A549 (cell line): Measurements from ENCODE around the genes MUS81 and DRAP1.

GRCh38 chr11:65413238-65414089 lies 27.0 kb downstream of the FRMD8 start:
- PRO-cap = no peak
CAGE:
- cytosol, long polyA plus RNA = no peak
- long polyA plus RNA = no peak
- nucleus, long polyA plus RNA = no peak

- PRO-cap = no peak
CAGE:
- cytosol, long polyA plus RNA = no peak
- long polyA plus RNA = no peak
- nucleus, long polyA plus RNA = no peak
Observed at GRCh38 chr11:65428846-65429510, 42.5 kb downstream of the FRMD8 start.

DNA sequence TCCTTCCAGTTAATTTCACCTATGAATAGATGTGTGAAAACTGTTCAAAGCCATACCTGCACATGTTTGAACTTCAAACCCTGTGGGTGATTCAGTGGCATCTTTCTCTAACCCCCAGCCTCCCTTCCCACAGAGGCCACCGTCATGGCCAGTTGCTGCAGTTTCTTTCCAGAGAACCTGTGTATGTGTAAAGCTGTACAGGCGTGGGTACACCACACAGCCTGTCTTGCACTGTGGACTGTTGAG lies 49.9 kb downstream of the FRMD8 start:
- PRO-cap = no peak
CAGE:
- cytosol, long polyA plus RNA = no peak
- long polyA plus RNA = no peak
- nucleus, long polyA plus RNA = no peak

DNA sequence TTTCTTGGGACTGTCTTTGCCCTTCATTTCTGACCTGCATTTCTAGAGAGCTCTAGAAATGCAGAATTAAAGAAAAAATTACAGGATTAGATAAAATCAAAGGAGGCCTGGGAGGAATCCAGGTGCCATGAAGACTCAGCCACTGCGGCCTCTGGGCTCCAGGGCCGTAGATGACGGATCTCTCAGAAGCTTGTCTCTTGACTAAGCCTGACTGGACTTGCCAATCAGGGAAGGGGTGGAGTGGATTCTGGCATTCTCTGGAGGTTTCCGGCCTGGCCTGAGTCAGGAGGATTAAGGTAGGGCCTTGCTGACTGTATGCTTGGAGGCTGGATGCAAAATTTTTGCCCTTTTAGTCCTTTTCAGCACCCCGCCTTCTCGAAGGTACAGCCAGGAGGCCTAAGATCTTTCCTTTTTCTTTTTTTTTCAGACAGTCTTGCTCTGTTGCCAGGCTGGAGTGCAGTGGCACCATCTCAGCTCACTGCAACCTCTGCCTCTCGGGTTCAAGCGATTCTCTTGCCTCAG lies 31.0 kb upstream of the SCYL1 start:
- PRO-cap = no peak
CAGE:
- cytosol, long polyA plus RNA = no peak
- long polyA plus RNA = no peak
- nucleus, long polyA plus RNA = no peak

DNA sequence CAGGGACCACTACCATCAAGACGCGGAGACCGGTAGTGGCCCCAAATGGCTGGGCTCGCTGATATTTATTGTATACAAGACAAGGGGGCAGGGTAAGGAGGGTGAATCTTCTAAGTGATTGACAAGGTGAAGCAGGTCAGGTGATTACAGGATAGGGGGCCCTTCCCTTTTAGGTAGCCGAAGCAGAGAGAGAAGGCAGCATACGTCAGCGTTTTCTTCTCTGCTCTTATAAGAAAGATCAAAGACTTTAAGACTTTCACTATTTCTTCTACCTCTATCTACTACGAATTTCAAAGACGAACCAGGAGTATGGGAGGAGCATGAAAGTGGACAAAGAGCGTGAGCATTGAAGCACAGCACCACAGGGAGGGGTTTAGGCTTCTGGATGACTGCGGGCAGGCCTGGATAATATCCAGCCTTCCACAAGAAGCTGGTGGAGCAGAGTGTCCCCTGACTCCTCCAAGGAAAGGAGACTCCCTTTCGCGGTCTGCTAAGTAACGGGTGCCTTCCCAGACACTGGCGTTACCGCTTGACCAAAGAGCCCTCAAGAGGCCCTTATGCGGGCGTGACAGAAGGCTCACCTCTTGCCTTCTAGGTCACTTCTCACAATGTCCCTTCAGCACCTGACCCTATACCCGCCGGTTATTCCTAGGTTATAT lies 2.8 kb upstream of the SCYL1 start:
- PRO-cap = no peak
CAGE:
- cytosol, long polyA plus RNA = no peak
- long polyA plus RNA = no peak
- nucleus, long polyA plus RNA = no peak

GRCh38 chr11:65551708-65552495 lies 6.3 kb downstream of the LTBP3 start:
- PRO-cap = no peak
CAGE:
- cytosol, long polyA plus RNA = no peak
- long polyA plus RNA = no peak
- nucleus, long polyA plus RNA = no peak

DNA sequence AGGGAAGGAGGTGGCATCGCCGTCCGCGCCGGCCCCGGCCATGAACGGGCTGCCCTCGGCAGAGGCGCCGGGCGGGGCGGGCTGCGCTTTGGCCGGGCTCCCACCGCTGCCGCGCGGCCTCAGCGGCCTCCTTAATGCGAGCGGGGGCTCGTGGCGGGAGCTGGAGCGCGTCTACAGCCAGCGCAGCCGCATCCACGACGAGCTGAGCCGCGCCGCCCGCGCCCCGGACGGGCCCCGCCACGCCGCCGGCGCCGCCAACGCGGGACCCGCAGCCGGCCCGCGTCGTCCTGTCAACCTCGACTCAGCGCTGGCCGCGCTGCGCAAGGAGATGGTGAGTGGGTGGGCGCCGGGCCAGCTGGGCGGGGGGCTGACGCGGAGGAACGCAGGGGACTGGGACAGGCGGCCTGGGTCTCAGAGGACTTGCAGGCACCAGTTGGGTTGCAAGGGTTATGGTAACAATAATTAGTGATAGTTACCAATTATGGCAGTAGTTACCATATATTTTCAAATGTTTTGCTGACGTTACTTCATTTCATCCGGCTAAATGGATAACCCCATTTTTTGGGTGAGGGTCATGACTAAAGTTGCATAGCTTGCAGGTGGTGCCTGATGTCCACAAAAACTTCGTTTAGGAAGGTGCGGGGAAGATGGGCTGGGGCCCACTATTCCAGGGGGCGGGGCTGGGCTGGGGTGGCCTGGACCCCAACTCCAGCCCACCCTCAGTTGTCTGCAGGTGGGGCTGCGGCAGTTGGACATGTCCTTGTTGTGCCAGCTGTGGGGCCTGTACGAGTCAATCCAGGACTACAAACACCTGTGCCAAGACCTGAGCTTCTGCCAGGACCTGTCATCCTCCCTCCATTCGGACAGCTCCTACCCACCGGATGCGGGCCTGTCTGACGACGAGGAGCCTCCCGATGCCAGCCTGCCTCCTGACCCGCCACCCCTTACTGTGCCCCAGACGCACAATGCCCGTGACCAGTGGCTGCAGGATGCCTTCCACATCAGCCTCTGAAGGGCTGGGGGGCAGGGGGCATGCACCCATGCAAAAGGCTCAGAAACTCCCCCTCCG lies 626 bp downstream of the FAM89B start:
- PRO-cap = unidirectional peak, minus-strand start at position 322 of the sequence
CAGE:
- cytosol, long polyA plus RNA = no peak
- long polyA plus RNA = no peak
- nucleus, long polyA plus RNA = no peak

- PRO-cap = no peak
CAGE:
- cytosol, long polyA plus RNA = no peak
- long polyA plus RNA = no peak
- nucleus, long polyA plus RNA = no peak
Observed at GRCh38 chr11:65651444-65652384, 11.0 kb downstream of the RELA start.

- PRO-cap = no peak
CAGE:
- cytosol, long polyA plus RNA = no peak
- long polyA plus RNA = no peak
- nucleus, long polyA plus RNA = no peak
Observed at GRCh38 chr11:65719347-65720397, 926 bp downstream of the RNASEH2C start.

DNA sequence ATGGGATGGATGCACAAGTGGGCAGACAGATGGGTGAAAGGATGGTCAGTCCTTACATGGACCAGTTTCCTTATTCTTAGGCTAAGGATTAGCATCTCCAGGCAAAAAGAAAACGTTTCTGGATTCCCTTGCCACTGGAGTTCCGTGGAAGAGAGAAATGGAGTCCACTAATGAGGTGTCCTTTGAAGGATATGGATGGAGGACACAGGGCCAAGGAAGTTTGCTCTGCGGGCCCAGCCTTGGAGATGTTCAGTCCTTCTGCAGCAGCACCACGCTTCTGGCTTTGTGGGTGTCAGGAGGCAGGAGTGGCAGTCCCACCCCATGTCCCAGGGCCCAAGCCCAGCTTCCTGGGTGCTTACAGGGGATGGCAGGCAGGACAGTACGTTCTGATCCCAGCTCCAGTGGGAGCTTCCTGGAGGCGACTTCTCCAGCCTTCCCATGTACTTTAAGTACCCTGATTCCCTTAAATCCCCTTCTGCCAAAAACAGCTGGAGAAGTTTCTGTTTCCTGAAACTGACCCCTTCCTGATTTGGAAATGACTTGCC lies 5.4 kb downstream of the AP5B1 start:
- PRO-cap = no peak
CAGE:
- cytosol, long polyA plus RNA = no peak
- long polyA plus RNA = no peak
- nucleus, long polyA plus RNA = no peak

- PRO-cap = no peak
CAGE:
- cytosol, long polyA plus RNA = no peak
- long polyA plus RNA = no peak
- nucleus, long polyA plus RNA = no peak
Observed at GRCh38 chr11:65776895-65777807, 3.6 kb downstream of the AP5B1 start.

DNA sequence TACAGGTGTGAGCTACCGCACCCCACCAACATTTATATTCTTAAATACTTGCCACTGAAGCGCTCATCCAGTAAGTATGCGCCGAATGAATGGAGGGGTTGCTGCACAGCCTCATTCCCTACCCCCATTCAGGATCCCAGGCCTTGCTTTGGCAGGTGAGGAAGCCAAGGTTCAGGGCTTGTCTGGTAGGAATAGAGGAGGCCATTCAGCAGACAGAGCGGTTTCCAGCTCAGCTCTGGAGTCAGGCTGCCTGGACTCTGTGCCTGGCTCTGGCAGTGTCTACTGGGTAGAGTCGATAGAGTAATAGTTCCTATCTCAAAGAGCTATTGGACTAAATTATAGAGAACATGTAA lies 6.8 kb upstream of the SNX32 start:
- PRO-cap = no peak
CAGE:
- cytosol, long polyA plus RNA = no peak
- long polyA plus RNA = no peak
- nucleus, long polyA plus RNA = no peak

DNA sequence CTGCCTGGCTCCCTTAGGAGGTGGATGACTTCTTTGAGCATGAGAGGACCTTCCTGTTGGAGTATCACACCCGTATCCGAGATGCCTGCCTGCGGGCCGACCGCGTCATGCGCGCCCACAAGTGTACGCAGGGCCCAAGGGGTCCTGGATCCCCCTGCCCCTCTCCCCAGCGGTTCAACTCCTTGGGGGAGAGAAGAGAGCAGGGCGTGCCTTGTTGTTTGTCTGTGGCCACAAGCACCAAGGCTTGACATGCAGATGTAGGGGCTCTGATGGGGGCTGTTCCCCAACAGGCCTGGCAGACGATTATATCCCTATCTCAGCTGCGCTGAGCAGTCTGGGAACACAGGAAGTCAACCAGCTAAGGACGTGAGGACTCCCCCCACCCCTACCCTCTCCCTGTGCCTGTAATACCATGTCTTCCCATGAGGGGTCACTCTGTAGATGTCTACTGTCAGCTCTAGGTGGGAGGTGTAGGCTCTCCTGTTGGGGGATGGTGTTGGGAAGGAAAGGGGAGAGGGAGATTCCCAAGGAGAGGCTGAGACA lies 6.9 kb downstream of the CFL1 start:
- PRO-cap = no peak
CAGE:
- cytosol, long polyA plus RNA = no peak
- long polyA plus RNA = no peak
- nucleus, long polyA plus RNA = no peak

GRCh38 chr11:65853755-65854576 lies 4.0 kb downstream of the CFL1 start:
- PRO-cap = no peak
CAGE:
- cytosol, long polyA plus RNA = no peak
- long polyA plus RNA = no peak
- nucleus, long polyA plus RNA = no peak

DNA sequence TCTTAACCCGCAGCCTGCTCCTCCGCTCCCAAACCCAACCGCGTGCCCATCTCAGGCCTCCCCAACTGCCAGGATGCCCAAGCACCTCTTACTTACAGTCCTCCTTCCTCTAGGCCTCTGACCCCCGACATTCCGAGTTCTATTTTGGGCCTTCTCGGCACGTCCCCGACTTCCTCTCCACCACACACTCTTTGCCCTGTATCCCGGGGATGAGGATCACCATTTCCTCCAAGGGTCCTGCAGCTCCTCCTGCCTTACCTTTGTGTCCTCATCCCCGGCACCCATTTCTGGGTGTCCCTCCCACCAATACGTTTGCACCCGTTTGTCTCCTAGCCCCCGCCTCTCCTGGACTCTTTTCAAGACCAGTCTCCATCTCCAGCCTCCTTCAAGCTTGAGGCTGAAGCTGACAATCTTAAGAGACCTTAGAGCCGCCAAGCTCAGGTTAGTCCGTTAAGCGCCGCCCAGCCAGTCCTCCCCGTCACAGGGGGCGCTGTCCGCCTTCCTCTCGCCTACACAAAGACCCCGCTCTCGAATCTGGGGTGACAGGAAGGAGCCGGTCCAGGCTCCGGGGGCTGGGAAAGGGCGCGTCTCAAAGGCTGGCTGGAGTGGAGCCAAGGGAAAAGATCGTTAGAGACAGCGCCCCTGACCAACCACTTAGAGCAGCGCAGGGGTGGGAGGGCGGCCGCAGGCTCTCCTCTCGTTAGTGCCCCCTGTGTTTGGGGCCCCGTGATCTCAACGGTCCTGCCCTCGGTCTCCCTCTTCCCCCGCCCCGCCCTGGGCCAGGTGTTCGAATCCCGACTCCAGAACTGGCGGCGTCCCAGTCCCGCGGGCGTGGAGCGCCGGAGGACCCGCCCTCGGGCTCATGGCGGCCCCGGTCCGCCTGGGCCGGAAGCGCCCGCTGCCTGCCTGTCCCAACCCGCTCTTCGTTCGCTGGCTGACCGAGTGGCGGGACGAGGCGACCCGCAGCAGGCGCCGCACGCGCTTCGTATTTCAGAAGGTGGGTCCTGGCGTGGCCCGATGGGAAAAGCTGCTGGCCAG lies at the start of gene MUS81:
Gene MUS81, plus strand, starts transcription at position 542 of the 1,038 bp plus-strand sequence.
- PRO-cap = bidirectional peak, plus-strand start at position 542 of the sequence, minus-strand start at position 408 of the sequence; bidirectional peak, plus-strand start at position 863 of the sequence, minus-strand start at position 882 of the sequence
CAGE:
- cytosol, long polyA plus RNA = start-site peak on the plus strand centred at position 738 of the sequence, 364 bp wide, 234 and 1,110 reads in 2 replicates
- long polyA plus RNA = no peak
- nucleus, long polyA plus RNA = no peak

DNA sequence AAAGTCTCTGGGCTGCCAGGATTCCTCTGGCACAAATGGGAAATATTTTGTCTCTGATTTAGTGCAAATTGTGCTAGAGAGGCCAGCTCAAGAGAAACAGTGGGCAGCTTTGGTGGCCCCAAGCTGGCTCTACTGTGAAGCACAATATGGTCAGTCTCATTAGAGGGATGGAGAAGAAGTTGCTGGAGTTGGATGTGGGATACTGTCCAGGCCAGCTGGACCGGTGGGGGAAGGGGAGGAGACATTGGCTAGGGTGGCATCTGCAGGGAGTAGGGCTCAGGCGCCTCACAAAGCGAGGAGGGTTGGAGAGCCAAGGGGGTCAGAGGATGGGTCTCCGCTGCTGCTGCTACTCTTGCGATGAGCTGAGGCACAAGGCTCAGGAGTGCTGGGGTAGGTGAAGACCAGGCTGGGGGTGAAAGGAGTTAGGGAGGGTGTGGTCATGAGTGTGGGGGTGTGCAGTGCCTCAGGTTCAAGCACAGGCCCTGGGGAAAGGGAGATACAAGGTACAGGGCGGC lies 2.2 kb downstream of the CCDC85B start:
- PRO-cap = no peak
CAGE:
- cytosol, long polyA plus RNA = no peak
- long polyA plus RNA = no peak
- nucleus, long polyA plus RNA = no peak

DNA sequence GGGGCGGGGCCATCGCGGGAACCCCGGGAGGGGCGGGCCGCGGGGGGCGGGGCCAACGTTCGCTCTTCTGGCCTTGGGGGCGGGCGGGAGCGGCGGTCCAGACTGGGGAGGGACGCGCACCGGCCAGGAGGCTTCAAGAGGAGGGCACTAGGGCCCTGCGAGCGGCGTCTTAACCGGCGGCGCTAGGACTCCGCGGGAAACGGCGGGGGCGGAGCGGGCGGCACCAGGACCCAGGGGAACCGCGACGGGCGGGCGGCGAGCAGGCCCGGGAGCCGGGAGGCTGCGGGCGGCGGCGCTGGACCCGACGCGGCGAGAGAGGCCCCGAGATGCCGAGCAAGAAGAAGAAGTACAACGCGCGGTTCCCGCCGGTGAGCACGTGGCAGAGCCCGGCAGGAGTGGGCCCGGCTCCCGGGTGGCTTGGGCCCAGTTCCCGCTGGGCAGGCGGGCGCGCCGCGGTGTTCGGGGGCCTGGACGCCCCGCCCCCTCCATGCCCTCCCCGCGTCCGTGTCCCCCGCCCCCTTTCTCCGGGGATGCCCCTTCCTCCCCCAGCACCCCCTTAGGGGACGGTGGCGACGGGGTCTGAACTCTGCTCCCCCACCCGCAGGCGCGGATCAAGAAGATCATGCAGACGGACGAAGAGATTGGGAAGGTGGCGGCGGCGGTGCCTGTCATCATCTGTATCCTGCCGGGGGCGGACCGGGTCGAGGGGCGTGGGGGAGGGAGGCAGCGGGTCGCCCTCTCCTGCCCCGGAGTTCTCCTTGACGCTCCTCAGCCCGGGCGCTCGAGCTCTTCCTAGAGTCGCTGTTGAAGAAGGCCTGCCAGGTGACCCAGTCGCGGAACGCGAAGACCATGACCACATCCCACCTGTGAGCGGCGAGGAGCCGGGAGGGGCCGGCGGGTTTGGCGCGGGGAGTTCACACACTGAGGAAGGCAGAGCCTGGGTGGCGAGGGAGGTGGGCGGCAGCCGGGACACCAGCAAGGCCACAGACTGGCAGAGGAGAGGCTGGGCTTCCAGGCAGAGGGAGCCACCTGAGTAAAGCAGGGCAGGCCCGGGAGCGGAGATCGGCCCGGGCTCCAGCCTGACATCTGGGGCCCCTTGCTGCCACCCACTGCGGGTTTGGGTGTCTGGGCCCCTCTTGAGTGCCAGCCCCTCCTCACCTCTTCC lies at the start of gene DRAP1:
Gene DRAP1, plus strand, starts transcription at position 251 of the 1,165 bp plus-strand sequence.
- PRO-cap = bidirectional peak, plus-strand start at position 100 of the sequence, minus-strand start outside the sequence; unidirectional peak, plus-strand start at position 262 of the sequence
CAGE:
- cytosol, long polyA plus RNA = start-site peak on the plus strand centred at position 273 of the sequence, 137 bp wide, 4,519 and 4,560 reads in 2 replicates; start-site peak on the plus strand centred at position 671 of the sequence, 341 bp wide, 493 and 259 reads in 2 replicates
- long polyA plus RNA = start-site peak on the plus strand centred at position 238 of the sequence, 62 bp wide, 241 and 65 reads in 2 replicates
- nucleus, long polyA plus RNA = start-site peak on the plus strand centred at position 265 of the sequence, 120 bp wide, 1,243 and 2,153 reads in 2 replicates; start-site peak on the plus strand centred at position 642 of the sequence, 287 bp wide, 125 and 164 reads in 2 replicates

DNA sequence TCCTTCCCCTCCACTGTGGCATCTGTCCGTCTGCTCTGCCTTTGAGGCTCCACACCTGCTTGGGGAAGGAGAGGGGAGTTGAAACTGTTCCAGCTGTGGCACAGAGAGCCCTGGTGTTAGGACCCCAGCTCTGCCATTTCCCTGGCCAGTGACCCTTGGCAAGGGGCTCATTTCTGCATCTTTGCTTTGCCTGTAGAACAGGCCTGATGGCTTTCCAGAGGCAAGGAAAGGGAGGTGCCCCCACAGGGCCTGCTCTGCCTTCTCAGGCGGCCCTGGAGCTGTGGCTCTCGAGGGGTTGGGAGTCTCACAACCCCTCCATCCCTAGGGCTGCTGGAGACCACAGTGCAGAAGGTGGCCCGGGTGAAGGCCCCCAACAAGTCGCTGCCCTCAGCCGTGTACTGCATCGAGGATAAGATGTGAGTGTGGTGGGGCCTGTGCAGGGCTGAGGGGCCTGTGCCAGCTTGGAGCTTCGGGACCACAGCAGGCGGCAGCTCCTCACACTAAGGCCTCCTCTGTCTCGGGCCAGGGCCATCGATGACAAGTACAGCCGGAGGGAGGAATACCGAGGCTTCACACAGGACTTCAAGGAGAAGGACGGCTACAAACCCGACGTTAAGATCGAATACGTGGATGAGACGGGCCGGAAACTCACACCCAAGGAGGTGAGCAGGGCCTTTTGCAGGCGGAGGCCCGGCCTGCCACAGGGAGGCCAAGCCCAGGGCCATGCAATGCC lies 15.9 kb downstream of the SART1 start:
- PRO-cap = no peak
CAGE:
- cytosol, long polyA plus RNA = no peak
- long polyA plus RNA = no peak
- nucleus, long polyA plus RNA = no peak

DNA sequence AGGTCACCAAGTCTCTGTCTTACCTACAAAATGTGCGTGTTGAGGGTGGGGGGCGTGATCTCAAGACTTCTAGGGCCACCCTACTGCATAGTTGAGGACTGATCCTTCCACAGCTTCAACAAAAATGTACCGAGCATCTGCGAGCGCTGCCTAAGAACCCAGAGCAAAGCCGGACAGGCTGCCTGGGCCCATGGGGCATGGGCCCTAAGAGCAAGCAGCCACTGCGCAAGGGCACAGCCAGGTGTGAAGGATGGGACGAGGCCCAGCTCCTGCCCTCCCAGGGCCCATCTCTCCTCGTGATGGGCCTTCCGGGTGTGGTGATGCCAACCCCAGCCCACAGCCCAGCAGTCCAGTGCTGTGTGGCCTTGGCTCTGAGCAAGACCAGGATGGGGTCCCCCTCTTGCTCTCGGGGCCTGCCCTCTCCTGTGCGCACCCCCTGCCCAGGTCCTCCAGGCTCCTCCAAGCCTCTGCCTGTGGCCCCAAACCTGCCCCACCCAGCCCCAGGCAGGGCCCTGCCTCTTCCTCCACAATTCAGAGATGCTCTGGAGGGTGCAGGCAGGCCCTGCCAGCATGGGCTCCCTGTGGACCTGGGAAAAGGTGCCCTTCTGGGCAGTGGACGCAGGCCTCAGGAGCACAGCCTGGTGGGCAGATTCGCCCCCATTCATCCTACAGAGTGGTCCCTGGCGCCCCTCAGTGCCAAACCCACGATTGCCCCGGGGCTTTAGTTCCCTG lies 20.0 kb downstream of the EIF1AD start:
- PRO-cap = no peak
CAGE:
- cytosol, long polyA plus RNA = no peak
- long polyA plus RNA = no peak
- nucleus, long polyA plus RNA = no peak

DNA sequence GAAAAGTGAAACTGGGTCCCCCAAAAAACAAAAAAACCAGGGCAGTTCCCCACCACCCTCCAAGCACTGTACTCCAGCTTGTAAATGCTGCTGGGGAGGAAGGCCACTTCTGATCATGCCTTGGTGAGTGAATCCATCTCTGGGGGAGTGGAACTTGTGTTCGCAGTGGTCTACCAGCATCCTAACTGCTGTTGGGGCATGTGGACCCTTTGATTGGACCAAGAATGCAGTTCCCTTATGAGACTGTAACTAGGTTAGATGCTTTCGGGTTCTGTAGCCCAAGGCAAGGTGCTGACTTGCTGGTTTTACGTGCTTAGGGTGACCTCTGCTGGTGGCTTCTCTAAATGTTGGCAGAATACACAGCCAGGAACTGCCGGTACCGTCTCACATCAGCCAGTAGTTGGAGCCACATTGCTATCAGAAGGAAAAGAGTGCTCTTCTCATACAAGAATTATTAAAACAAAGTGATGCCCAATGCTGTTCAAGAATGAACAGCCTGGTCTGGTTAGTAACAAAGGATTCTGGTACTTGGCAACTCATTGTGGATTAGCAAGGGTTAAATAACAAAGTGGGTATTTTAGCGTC lies 13.1 kb downstream of the EIF1AD start:
- PRO-cap = no peak
CAGE:
- cytosol, long polyA plus RNA = no peak
- long polyA plus RNA = no peak
- nucleus, long polyA plus RNA = no peak